Peripheral blood mononuclear cell (primary cell): ENCODE measurements around the gene RPS6KC1.

DNA sequence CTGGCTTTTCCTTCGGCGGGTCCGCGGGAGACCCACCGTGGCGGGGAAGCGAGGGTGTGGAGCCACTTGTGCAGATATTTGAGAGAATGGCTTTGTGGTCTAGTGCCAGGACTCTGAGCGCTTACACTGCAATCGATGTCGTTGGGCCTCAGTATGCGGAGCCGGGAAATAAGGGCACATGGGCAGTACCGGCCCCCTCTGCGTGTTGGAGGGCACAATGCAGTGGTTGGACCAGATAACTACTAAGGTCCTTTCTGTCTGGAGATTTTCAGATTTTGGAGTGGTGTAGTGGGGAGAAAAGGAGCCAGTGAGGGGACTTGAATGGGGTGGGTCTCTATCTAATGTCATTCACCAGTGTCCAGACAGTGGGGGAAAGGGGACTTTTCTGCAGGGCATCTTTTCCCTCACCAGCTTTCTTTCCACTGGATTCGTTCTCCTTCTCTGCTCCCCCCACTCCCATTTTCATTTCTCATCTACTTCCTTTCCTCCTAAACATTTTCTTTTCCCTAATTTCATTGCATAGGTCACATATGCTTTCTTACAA lies 1.2 kb downstream of the ATF3 start:
- PRO-cap, 8 experiments = peak in 1 of 8 experiments; most common plus-strand start position 251 of the sequence (in 1)

DNA sequence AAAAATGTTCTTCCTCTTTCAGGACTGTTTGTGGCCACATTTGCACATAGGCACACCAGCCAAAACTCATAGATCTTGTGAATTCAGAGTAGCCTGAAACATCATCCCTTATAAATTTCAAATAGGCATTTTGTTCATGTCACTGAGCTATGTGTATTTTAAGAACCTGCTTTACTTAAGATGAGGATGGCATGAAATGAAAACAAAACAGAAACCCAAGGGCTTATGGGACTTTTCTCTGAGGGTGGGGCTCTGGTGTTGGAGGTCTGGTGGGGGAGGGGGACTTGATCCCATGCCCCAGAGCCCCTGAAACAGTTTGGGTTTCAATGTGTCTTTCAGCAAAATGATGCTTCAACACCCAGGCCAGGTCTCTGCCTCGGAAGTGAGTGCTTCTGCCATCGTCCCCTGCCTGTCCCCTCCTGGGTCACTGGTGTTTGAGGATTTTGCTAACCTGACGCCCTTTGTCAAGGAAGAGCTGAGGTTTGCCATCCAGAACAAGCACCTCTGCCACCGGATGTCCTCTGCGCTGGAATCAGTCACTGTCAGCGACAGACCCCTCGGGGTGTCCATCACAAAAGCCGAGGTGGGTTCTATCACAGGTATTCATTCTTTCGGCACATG lies 6.2 kb downstream of the ATF3 start:
- PRO-cap, 8 experiments = peak in 1 of 8 experiments; most common plus-strand start position 265 of the sequence (in 1)

DNA sequence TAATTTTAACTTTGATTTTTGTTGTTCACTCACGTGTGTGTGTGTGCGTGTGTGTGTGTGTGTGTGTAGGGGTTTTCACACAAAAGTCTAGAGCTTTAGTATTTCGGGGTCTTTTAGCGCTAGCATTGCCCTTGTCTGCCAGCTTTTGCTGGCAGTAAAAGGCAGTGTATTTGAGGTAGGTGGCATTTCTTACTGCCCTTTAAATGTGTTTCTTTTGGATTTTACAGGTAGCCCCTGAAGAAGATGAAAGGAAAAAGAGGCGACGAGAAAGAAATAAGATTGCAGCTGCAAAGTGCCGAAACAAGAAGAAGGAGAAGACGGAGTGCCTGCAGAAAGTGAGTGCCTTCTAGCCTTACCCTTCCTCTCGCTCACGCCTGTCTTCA lies 6.4 kb upstream of the GARIN4 start:
- PRO-cap, 8 experiments = no peak in any of the 8 experiments

- PRO-cap, 8 experiments = peak in 2 of 8 experiments; most common plus-strand start chr1:212858852 (in 2)
Measured at GRCh38 chr1:212858624-212859280, 677 bp downstream of the FLVCR1 start.

DNA sequence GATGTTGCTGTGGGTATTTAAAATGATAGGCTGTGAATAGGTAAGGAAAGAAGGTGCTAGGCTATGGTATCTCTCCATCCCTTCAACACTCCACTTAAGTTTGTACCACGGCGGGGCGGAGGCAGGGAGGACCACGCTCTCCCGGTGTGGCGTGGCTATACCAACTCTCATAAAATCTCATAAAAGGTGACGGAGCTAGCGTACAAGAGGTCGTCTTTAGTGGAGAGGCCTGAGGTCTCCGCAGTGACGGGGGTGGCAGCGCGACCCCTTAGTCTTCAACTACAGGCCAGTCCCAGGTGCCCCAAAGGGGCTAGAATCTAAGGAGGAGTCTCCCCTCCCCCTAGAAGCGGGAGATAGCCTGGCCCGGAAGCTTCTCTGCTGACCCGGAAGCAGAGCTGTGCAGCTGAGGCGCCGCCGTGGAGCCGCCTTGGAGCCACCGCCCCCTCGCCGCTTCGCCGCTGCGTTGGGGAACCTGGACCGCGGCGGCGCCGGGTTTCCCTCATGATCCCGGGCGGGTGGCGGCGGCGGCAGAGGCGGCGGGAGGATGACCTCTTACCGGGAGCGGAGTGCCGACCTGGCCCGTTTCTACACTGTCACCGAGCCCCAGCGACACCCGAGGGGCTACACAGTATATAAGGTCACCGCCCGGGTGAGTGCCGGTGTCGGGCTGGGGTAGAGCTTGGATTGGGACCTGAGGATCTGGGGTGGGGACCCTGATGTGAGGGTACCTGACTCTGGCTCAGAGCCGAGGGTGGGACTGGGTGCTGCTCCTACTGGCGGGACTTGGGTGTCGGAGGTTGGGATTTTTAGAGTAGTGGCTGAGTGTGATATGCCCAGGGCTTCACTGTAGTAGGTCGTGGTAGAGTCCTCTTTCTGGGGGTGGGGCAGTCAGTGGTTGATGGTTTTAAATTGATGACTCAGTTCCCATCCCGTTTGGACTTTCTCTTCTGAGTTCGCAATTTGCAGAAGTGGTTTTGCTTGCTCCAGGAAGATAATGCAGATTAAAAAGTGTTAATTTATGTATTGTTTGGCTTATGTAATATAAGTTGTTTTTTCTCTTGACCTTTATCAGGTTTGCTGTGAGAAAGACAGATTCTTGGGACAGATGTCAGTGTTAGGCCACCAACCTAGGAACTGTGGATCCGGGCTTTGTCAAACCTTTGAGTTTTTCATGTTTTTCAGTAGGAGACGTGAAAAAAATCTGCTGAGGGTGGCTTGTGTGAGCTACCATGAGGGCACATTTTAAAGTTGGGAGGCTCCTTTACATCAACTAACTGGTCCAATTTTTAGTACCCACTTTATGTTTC lies at the start of gene RPS6KC1:
TSS of gene RPS6KC1 (plus strand) at position 381 of the 1,307 bp plus-strand sequence.
- PRO-cap, 8 experiments = peak in 6 of 8 experiments; most common plus-strand start position 502 of the sequence (in 3); most common minus-strand start position 377 of the sequence (in 3)

DNA sequence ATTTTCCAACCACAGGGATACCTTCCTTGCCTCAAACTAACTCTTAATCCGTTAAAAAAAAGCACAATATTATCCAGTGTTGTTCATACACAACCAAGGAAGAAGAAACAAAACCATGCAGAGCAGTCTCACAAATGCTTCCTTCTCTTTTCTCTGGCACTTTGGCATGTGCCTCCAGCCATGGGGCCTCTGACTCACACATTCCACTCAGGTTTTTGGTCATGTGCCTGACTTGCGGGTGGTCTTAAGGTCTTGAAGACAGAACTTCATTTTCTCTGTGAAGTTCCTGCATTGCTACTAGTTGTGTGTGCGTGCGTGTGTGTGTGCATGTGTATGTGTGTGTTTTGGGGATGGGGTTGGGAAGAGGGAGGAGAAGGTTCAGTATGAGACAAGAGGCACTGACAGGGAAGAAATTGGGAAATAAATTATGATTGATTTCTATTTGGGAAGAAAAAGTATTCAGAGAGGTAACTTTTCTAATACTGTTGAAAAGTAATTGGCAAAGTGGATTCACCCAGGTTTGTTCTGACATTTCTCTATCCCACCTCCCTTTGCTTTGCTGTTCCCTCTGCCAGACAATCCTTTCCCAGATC lies 276.3 kb downstream of the RPS6KC1 start:
- PRO-cap, 8 experiments = no peak in any of the 8 experiments

- PRO-cap, 8 experiments = no peak in any of the 8 experiments
Measured at GRCh38 chr1:213975710-213976151, 12.0 kb upstream of the PROX1 start.

DNA sequence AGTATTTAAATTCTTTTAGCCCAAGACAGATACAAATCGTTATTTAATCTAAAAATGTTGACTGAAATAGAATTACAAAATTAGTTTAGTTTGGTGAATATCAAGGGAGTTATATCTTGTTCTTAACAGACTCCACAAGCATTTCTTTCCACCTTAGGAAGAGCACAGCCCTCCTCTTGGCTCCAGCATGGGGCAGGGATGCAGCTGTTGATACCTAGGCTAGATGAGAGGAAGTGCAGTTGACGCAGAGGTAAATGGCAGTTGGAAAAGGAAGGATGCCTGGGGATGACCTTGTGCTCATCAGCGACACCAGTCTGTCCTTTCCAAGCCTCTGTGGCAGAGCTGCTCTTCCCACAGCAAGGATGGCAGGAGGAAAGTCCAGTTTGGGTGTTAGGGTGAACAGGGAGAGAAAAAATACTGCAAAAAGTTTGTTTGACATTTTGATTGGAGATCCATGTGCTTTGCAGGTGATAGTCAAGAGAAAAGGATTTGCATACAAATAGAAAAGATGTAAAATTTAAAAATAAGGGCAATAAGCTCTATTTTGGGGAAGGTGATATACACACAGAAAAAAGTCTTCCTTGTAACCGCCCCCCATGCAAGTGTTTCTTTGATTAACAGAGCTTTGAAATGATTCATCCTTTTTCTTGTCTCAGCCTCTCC lies 6.2 kb downstream of the PROX1 start:
- PRO-cap, 8 experiments = no peak in any of the 8 experiments

GRCh38 chr1:213996213-213996977 lies 8.6 kb downstream of the PROX1 start:
- PRO-cap, 8 experiments = no peak in any of the 8 experiments

DNA sequence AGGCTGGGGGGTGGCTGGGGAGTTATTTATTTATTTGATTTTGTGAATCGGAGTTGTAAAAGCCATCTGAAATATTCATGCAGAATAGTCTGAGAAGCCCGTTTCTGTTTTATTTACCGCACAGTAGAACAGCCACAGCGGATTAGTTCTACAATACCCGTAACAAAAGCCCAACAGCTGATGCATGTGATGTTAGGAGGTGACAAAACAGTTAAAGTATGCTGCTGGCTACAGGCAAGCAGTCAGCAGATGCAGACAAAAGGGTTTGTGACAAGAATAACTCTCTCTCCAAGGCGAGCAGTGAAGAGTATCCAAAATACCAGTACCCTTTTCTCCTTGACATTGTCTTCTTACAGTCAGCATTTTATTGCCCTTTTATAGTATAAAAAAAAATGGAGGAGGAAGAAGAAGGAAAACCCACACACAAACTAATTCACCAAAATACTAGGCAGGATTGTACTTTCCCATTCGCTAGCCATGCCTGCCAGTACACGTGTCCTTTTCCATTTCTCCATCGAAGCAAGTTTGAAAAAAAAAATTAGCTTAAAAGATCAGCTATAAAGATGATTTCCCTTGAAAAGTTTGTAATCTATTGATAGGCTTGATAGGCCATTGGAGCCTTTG lies 42.1 kb downstream of the PROX1 start:
- PRO-cap, 8 experiments = no peak in any of the 8 experiments

- PRO-cap, 8 experiments = no peak in any of the 8 experiments
Measured at GRCh38 chr1:214106303-214106703, 118.5 kb downstream of the PROX1 start.

- PRO-cap, 8 experiments = no peak in any of the 8 experiments
Measured at GRCh38 chr1:214331916-214332299, 50.9 kb downstream of the SMYD2 start.

DNA sequence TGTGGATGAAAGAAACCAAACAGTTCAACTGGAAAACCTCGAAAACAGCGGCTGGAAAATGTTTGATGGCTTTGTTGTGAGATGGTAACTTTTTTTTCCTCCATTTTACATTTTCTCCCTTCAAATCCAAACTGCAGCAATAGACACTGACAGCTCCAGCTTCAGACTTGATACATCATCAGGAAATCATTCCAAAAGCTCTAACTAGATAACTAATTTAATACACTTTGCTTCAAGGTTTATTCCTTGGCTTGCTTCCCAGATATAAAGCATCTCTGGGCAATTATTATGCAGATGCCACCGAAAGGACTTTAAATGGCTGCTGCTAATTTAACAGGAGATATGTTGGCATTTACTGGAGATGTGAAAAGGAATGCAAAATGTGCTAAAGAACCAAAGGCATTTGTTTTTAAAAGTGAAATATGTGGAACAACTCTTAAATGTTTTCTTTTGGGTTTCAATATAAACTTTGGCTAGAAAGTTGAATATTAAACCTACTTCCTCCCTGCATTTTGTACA lies 73.8 kb downstream of the SMYD2 start:
- PRO-cap, 8 experiments = no peak in any of the 8 experiments

- PRO-cap, 8 experiments = no peak in any of the 8 experiments
Measured at GRCh38 chr1:214437934-214438623, 113.3 kb downstream of the PTPN14 start.

DNA sequence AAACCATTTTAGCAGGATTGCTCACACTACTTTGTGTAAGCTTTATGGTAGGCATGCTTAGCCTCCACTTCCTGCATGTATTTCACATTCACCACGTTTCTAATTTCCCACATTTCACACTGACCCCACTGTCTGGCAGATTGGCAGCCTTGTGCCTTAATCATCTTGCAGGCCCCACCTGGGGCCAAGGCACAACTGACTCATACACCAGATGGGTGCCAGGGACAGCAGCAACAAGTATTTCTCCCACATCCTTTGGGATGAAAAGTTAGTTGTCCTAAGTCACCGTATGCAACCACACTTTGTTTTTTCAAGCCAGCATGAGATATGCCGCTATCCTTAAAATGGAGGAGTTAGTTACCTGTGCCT lies 21.2 kb upstream of the CENPF start:
- PRO-cap, 8 experiments = no peak in any of the 8 experiments

DNA sequence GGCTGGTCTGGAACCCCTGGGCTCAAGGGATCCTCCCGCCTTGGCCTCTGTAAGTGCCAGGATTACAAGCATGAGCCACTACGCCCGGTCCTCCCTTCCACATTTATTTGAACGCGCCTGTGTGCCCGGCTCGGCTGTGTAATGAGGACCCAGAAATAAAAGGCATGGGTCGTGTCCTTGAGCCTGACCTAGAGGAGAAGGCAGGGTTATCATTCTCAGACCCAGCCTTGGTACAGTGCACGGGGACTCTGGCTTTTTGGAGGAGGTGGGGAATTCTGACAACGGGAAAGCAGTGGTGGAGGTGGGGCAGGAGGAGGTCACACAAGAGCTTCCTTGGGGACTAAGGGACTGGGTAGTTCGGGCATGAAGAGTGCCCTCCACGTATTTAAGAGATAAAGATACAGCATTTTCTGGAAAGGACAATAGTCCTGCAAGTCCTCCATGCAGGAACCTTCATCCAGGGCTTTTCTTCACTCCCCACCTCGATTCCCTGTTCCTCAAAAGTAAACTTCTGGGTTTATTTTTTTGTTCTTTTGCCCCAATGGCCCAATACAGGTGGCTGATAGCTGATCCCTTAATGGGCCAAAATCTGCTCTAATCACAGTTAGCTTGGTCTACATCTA lies 989 bp downstream of the CENPF start:
- PRO-cap, 8 experiments = no peak in any of the 8 experiments

DNA sequence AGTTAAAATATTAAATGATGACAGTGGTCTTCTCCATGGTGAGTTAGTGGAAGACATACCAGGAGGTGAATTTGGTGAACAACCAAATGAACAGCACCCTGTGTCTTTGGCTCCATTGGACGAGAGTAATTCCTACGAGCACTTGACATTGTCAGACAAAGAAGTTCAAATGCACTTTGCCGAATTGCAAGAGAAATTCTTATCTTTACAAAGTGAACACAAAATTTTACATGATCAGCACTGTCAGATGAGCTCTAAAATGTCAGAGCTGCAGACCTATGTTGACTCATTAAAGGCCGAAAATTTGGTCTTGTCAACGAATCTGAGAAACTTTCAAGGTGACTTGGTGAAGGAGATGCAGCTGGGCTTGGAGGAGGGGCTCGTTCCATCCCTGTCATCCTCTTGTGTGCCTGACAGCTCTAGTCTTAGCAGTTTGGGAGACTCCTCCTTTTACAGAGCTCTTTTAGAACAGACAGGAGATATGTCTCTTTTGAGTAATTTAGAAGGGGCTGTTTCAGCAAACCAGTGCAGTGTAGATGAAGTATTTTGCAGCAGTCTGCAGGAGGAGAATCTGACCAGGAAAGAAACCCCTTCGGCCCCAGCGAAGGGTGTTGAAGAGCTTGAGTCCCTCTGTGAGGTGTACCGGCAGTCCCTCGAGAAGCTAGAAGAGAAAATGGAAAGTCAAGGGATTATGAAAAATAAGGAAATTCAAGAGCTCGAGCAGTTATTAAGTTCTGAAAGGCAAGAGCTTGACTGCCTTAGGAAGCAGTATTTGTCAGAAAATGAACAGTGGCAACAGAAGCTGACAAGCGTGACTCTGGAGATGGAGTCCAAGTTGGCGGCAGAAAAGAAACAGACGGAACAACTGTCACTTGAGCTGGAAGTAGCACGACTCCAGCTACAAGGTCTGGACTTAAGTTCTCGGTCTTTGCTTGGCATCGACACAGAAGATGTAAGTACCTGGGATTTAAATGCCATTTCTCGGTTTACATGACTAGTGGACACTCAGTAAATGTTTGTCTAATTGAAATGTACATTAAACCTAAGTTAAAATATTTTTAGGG lies 39.7 kb downstream of the CENPF start:
- PRO-cap, 8 experiments = no peak in any of the 8 experiments

DNA sequence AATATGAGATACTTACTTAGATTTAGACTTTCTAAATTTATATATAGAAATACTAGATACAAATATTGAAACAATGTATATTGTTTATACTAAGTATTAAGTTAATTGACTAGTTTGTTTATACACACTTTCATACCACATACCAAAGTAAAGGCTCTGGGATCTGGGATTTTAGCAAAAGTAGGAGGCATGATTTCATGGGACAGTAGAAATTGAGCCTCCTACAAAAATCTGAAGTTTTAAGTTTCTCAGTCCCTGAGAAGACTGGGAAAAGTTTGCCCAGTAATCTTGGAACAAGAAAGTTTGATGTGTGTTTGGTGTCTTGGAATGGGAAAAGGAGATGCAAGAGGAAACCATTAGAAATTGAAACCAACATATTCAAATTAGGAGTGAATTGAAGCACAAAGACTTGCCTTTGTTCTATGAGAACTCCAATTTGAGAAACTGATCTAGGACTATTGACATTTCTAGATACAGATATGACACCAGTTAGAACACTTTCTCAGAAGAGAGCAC lies 30.9 kb downstream of the KCTD3 start:
- PRO-cap, 8 experiments = no peak in any of the 8 experiments

GRCh38 chr1:215598484-215599567 lies 31.7 kb downstream of the KCTD3 start:
- PRO-cap, 8 experiments = no peak in any of the 8 experiments

DNA sequence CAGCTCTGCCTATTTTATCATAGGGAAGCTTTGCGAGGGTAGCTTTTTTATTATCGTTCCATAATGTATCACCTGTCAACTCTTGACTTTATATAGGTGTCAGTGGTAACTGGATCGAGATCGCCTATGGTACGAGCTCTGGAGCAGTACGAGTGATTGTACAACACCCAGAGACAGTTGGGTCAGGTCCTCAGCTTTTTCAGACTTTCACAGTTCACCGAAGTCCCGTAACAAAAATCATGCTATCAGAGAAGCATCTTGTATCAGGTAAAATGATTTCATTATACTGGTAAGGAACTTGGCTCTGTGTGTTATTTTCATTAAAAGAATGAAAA lies 36.9 kb downstream of the KCTD3 start:
- PRO-cap, 8 experiments = no peak in any of the 8 experiments